Sternocleidomastoid (tissue), 1 donor: ENCODE measurements around the genes OR6A2, OR2D2, ZNF215, SYT9 and OLFML1.

GRCh38 chr11:6233922-6234494 is 428 bp downstream of the FHIP1B start:
- PRO-cap, result no peak

DNA sequence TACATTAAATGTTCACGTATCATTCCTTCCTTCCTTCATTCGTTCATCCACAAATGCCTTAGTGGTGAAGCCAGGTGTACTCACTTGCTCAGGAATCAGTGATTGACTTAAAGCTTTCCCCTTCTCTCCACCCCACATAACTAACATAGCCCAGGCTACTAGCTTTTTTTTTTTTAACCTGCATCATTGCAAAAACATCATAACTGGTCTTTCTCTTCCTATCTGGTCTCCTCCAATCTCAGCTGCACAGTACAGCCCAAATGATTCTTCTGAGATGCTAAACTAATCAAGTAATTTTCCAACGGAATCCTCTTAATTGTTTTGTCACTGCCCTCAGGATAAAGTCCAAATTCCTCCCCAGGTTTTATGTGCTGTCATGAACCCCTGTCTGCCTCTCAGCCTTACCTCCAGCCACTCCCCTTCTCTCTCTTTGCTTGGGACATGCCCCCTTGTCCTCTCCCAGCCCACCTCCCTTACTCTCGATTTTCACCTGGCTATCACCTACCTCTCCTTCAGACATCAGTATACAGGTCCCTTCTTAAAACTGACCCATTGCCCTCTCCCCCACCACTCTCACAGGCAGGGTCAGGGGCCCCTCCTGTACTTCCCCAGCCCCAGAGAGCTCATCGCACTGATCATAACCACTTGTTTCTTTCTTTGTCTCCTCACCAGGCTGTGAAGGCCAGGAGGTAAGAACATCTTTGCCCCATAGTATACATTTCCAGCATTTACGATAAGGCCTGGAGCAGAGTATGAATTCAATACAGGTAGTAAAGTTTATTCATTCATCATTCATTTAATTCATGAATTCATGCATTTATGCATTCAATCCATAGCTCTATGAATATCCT is 12.4 kb downstream of the APBB1 start:
- PRO-cap, result no peak

DNA sequence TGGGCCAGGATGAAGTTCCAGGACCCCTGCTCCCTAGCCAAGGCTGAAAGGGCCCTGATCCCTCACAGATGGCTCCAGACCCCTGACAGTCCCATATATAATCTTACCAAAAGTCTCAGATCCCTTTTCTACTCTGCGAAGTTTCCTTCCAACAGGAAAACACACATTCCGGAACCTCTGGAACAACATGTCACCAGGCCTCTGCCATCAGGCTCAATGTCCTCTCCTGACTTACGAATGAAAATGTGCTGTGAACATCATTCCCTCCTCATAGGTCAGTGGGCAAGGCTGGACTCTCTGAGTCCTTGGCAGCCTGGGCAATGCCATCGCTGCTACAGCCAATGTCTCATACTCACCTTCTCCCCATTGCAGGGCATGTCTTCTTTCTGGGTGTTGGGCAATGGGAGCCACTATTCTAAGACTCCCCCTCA is 1.6 kb upstream of the HPX start:
- PRO-cap, result no peak

DNA sequence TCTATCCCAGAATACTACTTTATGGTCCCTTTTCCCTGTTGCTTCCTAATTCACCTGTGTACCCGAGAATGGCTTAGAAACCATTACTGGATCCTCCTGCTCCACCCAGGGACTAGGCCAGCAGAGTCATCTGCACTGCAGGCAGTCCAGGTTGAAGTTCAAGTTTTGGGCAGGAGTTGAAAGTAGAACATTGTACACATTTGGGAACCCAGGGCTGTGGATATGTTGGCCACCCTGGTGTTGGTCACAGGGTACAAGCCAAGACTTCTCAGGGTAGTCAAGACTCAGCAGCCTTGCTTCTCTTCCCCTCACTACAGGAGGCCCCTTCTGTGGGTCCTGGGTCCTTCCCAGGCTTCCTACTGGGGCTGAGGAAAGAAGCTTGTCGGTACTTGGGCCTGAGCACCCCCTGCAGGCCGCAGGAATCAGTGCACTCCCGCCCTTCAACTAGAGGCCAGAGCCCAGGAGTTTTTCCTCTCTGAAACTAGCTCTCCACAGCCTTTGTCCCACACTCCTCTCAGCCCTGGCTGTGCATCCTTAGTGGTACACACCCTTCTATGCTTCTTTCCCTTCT is 2.5 kb upstream of the HPX start:
- PRO-cap, result no peak

DNA sequence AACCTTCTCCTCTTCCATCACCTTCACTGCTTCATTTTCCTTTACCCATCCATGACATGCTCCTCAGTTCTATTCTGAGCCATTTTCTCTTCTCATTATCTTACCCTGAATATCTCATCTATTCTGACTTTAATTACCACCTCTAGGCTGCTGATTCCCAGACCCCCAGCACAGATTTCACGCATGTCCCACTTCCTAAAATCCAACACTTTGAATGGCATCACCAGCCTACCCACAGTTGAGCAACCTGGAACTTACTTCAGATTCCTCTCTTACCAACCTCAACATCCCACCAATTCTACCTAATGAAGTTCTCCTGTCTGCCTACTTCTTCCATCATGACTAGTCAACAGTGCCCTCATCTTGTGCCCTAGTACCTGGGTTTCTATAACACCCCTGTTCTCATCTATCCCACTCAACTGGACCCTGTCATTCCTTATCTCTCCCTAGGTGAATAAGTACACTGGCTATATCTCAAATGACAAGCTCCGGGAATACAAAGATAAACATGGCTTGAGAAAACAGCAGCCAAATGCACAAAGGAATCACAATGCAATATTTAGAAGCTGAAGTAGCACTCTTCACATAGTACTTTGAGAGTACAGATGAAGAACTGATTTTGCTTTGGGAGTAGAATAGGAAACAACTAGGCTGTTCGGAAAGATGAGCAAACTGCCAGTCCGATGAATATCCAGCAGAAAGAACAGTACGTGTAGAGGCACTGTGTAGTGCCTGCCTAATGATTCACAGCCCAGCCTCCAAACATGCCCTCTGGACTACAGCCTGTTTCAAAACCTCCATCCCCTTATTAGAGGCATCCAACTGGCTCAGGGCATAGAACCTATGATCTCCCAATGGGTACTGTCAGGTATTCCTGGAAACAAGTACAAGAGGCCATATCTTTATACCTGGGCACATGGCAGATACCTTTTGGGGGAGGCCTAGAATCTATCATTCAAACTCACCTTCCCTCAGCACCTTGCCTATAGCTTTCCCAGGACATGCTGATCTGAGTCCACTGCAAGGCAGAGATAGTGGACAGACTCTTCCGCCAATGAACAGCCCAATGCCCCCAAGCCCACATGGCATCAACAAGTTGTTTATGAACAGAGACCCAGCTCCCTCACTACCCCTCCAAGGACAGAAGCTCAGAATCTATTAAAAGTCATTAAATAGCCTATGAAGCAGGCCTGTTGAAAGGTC is 5.1 kb downstream of the RRP8 start:
- PRO-cap, result no peak

- PRO-cap, result no peak
Measured at GRCh38 chr11:6633632-6634127, 14.5 kb upstream of the TPP1 start.

DNA sequence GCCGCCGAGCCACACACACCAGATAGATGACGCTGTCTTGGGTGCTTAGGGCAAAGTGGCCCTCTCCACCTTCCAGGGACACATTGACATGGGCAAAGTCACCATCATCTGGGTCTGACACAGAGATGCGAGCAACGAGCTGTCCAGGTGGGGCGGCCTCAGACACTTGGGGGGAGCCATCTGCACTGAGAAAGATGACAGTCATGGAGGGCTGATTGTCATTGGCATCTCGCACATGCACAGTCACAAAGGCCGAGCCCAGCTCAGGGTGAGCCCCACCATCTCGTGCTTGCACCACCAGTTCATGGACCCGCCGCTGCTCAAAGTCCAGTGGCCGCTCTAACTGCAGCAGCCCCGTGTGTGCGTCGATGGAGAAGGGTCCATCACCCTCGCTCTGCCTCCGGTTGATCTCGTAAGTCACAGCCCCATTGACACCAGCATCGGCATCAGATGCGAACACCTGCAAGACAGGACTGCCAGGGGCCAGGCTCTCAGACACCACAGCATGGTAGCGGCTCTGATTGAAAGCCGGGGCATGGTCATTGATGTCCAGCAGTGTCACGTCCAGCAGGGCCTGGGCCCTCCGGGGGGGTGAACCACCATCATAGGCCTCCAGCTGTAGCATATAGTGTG is 15.2 kb downstream of the DCHS1 start:
- PRO-cap, result no peak

DNA sequence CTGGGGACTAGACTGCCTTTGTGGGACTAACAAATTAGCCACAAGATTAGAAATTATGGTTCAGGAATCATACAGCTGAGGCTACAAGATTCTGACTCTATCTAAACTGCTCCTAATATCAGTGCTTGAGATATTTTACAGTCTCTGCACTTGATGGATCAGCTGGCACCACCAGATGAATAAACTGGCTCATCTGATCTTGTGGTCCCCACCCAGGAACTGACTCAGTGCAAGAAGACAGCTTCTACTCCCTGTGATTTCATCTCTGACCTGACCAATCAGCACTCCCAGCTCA is 10.7 kb upstream of the MRPL17 start:
- PRO-cap, result no peak

DNA sequence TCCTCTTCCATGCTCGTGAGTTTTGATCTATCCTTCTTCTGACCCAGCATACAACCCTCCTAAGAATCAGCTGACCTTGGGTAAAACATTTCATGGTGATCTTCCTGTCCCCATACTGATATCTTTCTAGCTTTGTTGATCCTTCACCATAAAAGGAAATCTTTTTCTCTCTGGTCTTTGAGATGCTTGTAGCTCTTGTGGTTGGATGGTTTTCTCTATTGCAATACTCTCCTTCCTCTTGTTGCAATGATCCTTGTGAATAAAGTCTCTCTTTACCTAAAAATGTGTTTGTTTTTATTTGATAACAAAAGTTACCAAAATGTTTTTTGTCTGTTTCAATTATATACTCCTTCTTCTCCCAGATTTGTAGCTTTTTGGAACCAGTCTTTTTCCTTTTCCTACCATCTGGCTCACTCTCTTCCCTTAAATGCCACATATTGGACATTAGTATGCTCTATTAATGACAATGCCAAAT is 26.0 kb downstream of the OR2AG2 start:
- PRO-cap, result no peak

DNA sequence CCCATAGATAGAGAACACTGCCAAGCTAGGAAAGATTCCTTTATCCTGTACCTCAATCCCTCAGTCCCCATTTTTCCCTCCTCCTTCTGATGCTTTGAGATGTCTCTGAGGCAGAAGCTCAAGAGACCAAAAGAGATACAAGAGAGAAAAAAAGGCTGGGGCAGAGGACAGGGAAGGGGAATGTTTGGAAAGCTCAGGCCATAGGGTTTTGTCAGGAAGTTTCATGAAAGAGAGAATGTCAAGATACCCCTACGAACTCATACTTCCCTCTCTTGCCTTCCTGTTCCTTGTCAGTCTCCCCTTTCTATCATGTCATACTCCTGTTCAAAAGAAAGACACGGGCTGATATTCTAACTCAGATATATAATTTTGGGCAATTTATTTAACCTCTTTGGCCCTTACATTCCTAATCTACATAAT is at the start of gene OR6A2:
TSS of gene OR6A2 (minus strand) at position 9 of the 420 bp plus-strand sequence.
- PRO-cap, result no peak

DNA sequence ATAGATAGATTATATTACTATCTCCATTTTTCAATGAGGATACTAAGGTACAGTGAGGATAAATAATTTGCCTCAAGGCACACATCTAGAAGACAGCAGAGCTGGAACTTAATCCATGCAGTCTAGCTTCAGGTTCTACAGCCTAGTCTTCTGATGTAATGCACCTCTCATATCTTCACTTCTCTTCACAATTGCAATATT is 16.9 kb upstream of the OR6A2 start:
- PRO-cap, result no peak

DNA sequence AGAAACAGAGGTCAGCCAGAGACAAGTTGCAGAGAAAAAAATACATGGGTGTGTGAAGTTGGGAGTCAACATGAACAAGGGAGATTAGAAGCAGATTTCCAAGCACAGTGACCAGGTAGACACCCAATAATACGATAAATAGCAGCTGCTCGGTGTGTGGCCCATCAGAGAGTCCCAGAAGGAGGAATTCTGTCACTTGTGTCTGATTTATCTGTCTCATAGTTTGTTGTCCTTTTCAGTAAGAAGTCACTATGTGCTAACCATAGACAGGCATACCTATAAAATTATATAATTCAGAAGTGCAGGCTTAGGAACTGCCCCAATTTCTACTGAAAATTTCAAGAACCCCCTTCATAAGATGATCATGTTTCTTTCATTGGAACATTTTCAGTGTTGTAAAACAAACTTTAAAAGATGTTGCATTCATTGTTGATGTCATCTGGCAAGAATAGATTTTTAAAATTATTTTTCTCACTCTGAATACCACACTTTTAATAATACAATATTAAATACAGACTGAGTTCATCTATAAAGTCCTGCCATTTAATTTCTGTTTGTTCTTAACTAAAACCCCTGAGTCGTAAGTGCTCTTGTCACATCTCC is at the start of gene OR2D2:
TSS of gene OR2D2 (minus strand) at position 220 of the 603 bp plus-strand sequence.
- PRO-cap, result no peak

DNA sequence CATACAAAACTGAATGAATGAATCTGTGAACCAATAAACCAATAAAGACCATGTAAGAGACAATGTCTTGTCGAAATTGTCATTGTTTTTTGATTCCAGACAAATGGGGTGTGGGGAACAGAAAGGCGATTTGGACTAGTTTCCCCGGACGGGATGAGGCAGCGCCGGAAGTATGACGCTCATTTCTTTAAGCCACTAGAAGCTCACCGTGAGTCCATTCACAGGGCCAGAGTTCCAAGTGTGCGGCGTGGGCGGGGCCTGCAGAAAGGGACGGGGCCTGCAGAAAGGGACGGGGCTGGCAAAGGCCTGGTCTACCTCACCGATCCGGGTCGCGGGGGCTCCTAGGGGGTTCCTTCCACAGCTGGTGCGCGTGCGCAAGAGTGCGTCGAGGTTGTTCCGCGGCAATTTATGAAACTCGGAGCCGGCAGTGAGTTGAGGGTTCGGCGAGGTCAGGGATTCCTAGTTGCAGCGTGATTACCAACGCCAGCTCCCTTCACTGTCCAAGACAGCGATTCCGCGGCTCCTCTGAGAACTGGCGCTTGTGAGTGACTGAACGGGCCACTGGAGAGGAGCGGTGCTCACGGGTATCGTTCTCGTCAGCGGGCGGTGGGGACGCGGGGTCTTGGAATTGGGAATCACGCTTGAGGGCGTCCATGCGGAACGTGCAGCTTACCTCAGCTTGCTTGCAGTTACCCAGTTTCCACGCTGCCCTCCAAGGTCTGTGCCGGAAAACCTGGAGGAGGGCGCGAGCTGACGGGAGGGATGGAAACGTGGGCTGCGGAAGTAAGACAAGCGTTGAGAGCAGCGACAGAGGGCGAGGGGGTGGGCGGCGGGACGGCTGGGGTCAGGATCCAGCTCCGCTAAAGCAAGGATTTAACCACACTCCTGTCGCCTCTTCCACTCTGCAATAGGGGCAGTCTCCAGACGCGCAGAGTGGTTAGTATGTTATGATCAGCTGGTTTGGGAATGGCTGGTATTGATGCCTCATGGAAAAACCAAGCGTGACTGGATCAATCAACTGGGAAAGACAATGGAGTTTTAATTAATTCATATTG is at the start of gene ZNF215:
TSS of gene ZNF215 (plus strand) at position 282 of the 1,055 bp plus-strand sequence.
- PRO-cap, result no peak

GRCh38 chr11:7019509-7020166 is 508 bp downstream of the ZNF214 start:
- PRO-cap, result no peak

- PRO-cap, result no peak
Measured at GRCh38 chr11:7251744-7252312, at the start of gene SYT9. SYT9 (plus strand) TSS chr11:7251904.

DNA sequence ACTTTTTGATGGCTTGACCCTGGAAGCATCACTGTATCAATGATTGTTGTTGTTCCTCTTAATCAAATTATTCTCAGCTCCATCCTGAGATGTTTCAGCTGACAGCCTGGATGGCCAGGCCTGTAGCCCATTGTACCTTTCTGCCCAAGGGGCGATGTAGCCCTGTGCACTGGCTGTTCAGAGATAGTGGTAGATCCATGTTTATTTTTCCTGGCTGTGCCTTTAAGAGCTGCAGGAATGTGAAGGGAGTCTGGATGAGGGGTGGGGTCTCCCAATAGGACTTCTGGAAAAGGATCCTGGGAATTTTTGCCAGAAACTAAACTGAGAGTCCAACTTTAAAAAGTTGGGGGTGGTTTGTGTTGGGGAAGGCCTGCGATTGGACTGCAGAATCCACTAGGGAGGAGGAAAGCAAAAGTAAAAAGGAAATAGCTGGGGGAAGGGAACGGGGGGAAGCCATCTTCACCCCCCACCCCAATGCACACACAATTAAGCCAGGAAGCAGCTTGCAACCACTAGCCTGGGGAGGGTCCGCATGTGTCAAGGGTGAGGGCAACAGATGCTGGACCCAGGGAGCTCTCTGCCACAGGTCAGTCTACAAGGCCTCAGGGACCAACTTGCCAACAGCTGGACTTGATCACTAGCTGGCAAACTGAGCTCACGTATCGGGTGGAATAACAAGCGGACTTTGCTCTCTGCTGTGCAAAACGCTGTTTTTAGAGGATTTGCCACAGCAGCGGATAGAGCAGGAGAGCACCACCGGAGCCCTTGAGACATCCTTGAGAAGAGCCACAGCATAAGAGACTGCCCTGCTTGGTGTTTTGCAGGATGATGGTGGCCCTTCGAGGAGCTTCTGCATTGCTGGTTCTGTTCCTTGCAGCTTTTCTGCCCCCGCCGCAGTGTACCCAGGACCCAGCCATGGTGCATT is at the start of gene OLFML1:
TSS of gene OLFML1 (plus strand) at position 456 of the 925 bp plus-strand sequence.
- PRO-cap, result no peak

DNA sequence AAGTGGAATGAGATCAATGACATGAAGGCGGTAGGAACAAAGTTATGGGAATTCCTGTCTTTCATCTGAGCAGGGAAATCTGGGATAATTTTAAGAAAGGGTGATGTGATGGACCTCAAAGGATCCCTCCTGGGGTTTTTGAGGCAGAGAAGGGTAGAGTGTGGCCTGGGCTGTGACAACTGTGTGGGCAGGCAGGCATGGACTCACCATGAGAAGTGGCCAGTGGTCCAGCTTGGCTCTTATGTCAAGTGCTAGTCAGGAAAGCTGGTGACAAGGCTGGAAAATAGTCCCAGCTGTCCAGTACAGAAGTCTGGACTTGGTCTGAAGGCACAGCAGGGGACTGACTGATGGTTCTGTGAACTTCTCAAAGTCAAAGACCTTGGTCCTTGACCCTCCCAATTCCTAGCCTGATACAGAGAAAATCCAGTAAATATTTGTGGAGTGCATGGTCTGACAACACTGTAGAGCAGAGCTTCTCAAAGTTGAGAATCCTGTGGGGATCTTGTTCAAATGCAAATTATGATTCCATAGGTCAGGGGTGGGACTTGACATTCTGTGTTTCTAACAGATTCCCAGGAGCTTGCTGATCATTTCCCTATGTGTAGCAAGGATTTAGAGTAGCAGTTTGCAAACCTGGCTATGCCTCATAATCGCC is 1.7 kb downstream of the PPFIBP2 start:
- PRO-cap, result no peak

- PRO-cap, result no peak
Measured at GRCh38 chr11:7516405-7517149, 2.8 kb downstream of the PPFIBP2 start.

GRCh38 chr11:7525424-7525848 is 11.6 kb downstream of the PPFIBP2 start:
- PRO-cap, result no peak

DNA sequence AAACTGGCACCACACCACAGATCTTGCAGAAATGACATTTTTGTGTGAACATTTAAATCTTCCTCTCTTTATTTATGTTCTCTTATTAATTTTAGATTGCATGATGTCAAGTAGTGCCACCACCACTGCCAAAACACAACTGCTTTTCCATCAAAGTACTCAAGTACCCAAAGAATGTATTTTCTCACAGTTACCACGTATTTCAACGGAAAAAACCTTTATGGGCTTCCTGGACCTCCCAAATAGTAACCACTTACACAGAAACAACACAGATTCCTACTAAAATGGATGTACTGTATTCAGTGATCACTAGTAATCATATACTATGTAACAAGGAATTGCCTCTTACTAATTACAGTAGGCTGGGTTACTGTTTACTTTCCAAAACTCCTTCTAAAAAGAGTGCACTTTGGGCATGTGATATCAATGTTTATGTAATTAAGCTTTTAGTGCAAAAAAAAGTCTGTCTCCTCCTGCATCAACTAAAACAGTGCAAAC is 40.3 kb downstream of the PPFIBP2 start:
- PRO-cap, result no peak